Neuron (in vitro differentiated cells): ENCODE measurements around the gene TOM1.

DNA sequence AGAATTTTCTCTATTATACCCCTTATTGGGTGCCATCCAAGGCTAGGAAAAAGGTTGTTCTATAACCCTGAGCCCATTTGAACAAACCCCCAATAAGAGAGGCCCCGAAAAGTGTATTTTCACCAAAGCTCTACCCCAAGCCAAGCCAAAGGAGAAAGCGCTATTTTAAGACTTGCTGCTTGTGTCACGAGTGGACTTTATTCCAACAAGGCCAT, 11.4 kb downstream of the LARGE1 start:
- PRO-cap = no peak

DNA sequence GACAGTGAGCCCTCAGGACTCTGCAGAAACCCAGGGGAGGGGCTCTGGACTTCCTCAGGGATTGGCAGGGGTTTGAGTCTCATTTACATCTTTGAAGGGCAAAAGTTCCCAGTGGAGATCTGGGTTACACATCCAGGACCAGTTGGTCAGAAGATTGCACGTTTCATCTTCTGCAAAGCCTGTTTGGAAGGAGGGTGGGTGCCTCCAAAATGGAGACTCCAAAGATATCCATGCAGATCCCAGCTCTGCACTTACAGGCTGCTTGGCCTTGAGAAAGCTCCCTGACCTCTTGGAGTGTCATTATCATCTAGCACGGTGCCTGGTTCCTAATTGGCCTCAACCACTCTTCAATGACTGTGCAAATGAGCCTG, 134.0 kb upstream of the ISX start:
- PRO-cap = no peak

GRCh38 chr22:35020936-35021663, 44.9 kb upstream of the ISX start:
- PRO-cap = no peak

DNA sequence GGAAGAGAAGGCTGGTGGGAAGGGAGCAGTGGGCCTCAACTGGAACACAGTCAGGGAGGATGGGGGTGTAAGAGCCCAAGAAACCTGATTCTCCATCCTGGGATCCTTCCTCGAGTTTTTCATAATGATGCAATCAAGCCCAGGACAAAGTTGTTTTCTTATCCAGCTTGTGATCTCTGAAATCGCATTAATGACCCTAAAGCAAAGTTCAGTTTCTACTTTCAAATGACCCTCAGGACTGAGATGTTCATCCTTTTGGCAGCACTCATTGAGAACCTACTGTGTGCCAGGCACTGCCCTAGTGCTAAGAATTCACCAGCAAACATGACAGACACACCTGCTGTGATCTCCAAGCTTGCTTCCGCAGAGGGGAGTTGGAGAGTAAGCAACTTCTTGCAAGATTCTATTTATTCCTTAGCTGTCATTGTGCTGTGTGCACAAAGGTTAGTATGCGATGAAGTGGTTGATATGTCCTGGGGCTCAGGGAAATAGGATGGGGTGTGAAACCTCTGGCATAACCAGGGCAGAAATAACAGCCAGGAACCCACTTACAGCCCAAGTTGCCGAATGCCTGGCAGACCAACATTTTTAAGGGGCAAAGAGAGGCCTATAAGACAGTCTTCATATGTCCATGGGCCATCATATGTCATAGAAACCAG, 45.4 kb downstream of the ISX start:
- PRO-cap = no peak

DNA sequence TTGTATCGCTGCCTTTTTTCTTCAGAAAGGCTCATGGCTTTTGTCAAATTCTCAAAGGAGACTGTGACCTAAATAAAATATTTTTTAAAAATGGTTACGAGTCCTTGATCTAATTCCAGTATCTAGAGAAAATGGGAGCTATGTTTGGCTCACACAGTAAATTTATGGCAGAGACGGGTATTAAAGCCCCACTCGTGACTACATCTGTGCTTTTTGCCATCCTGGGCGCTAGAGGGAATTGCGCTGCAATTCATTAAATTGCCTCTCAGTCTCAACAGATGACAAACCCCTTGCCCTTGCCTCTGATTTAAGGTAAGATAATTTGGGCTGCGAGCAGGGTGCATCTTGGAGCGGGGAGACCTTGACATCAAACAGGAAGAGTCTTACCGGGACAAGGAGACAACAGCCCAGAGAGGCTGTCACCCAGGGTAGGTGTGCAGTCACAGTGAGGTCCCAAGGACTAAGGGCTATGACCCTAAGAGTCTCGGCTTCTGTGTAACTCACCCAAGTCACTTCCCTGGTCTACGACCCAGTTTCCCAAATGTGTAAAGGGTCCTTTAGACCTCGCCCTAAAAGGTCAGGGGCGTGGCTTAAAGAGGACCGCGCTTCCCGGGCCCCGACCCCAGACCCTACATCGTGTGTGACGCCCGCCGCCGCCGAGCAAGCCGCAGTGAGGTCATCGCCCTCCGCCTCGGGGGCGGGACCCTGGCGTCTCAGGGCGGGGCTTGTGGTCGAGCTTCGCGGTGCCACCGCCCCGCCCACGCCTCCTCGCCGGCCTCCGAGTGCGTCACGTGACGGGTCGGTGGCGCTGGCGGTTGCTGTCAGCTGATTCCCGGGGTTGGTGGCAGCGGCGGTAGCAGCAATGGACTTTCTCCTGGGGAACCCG, at the start of gene TOM1:
Gene TOM1, plus strand, starts transcription at position 828 of the 886 bp plus-strand sequence.
- PRO-cap = bidirectional peak, plus-strand start at position 828 of the sequence, minus-strand start at position 672 of the sequence

GRCh38 chr22:35307283-35307919, 7.7 kb downstream of the TOM1 start:
- PRO-cap = no peak

DNA sequence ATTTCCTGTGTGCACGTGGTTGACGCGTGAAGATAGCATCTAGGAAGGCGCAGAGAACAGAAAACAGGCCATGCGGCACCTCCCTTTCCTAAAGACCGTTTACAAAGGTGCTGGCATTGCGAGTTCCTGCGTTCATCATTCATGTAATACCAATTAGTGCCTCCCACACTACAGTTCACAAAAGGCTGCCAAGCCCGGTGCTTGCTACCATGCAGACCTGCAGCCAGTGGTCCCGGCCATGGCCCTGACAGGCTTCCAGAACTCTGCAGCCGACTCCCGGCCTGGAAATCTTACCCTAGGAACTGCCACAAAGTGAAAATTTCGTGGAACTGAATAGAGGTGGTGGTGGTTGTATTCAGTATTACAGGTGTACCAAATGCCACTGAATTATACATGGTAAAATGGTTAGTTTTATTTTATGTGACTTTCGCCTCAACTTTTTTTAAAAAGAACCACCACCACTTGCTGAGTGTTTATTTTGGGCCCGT, 16.7 kb downstream of the TOM1 start:
- PRO-cap = no peak

DNA sequence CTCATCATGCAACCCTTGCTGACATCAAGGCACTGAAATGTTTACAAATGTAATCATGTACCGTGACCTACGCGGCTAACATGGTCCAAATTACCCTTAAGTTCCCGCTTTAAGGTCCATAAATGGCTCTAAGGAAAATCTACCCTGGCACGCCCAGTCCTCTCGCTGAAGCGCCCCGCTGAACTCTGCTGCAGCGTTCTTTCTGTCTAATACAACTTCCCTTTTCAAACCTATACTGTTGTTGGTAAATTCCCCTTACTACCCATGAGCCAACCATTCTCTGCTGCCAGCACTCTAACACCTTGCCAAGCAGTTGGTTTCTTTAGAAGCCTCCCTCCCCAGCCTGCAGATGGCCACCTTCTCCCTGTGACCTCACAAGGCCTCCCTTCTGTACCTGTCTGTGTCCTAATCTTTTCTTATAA, 13.5 kb upstream of the HMOX1 start:
- PRO-cap = no peak

- PRO-cap = no peak
Observed at GRCh38 chr22:35488561-35489002, 52.0 kb upstream of the RASD2 start.

- PRO-cap = no peak
Observed at GRCh38 chr22:35526999-35527454, 13.6 kb upstream of the RASD2 start.

GRCh38 chr22:35649582-35649909, 1.3 kb downstream of the APOL6 start:
- PRO-cap = no peak

GRCh38 chr22:35738028-35738474, 20.4 kb downstream of the APOL5 start:
- PRO-cap = no peak

- PRO-cap = no peak
Observed at GRCh38 chr22:35741798-35742499, 24.3 kb downstream of the APOL5 start.

DNA sequence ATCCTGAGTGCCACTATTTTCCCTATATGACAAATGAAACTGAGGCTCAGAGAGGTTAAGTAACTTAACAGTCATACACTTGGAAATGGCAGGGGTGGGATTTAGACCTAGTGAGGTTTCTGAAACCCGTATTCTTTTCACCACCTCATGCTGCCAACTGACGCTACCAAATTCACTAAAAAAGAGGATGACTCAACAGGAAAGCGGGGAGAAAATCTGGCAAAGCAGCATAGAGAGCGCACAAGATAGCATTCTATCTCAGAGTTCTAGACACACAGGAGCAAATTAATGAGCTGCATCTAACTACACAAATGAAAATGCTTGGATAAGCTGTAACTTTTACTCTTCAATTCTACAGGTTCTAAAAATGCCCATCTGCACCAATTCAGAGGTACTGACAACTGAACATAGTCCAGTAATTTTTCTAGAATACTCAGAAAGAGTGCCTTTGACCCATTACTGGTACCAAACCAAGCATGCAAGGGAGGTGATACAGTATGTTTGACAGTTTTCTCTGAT, 136.4 kb downstream of the RBFOX2 start:
- PRO-cap = no peak

DNA sequence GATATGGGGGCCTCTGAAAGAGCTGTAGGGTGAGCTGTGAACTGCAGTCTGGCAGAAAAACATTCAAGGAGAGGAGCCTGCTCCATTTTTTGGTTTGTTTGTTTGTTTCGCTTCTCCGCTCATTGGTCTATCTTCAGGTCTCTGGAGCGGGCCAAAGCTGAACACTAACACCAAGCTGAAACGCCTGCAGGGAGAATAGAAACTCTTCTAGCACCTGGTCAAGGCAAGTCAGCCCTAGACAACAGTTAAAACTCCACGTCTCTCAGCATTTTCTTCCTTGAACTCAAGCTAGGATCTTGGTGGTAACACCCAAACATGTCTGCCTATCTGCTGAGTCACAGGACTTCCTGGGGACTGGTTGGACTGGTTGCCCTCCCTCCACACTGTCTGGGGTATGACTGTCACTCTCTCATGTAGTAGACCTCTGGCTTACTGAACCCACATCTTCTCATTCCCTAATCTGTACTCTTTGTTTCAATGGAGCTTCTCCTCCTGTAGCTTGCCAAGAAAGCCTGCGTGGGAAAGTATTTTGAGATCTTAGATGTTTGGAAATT, 23.9 kb upstream of the RBFOX2 start:
- PRO-cap = no peak

DNA sequence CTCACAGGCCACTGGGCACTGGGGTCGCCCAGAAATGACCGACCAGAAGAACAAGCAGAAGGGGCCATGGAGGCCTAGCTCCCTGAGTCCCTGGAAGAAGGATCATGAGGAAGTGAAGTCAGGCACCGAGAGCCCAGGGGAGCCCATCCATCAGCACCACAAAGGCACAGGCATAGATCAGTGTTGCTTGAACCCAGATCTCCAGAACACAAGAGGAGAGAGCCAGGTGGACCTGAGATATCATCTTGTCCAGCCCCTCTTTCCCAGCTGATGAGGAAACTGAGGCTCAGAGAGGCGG, 21.2 kb downstream of the APOL3 start:
- PRO-cap = no peak

- PRO-cap = no peak
Observed at GRCh38 chr22:36155034-36155642, 5.4 kb downstream of the APOL3 start.

DNA sequence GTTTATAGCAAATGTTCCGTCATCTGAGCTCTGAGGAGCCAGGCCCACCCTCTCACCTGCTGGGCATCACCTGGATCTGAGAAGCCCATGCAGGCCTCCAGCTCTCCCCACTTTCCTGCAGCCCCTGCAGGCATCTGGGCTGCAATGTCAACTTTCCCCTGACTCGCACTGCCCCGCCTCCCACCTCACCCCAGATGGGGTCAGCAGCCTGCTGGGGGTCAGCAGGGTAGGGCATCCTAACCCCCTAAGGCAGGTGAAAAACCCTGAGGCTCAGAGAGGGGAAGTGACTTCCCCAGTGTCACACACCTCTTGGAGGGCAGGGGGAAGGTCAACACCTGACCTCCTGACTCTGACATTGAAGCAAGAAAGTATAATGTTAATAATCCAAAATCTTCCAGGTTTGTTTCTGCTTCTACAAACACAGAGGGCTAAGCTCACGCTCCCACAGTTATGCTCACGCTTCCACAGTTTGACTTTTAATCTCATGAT, 1.4 kb downstream of the APOL3 start:
- PRO-cap = no peak

DNA sequence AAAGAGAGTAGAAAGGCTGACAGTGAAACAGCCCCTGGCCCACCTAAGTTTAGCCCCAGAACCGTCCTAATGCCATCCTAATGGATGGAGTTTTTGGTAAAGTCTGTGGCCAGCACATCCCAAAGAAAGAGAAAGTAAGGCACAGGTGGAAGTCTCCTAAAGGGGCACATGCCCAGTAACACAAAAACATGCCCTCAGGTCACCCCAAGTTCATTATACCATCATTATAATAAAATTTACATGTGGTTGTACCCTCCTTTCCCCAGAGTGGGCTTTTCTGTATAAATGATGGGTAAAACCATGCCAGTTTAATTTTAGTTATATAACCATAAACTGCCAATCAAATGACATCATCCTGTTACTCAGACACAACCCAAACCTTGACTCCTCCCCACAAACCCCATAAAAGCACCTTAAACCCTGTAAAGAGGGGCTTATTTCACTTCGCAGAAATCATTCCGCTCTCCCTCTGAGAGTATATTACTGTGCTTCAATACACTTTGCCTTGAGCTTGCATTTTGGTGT, 5.4 kb upstream of the APOL3 start:
- PRO-cap = no peak

DNA sequence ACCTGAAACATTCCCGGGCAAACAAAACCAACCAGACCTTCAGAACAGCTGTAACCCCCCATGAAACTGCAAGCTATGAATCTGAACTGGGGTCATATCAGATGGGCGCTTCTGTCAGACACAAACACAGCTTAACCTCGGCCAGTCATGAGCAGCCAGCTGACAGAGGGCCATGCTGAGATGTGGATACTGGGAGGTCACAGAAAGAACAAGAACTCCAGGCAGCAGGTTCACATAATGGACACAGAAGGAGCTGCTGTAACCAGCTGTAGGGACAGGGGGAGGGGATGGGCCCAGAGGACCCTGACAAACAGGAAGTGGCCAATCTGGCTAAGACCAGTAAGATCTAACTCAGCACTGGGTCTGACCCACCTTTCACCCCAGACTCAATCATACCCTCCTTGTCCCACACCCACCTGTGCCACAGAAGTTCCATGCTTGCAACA, 4.1 kb downstream of the APOL4 start:
- PRO-cap = unidirectional peak, minus-strand start at position 184 of the sequence